Cardiac fibroblast (primary cell): ENCODE measurements around the gene MYD88.

DNA sequence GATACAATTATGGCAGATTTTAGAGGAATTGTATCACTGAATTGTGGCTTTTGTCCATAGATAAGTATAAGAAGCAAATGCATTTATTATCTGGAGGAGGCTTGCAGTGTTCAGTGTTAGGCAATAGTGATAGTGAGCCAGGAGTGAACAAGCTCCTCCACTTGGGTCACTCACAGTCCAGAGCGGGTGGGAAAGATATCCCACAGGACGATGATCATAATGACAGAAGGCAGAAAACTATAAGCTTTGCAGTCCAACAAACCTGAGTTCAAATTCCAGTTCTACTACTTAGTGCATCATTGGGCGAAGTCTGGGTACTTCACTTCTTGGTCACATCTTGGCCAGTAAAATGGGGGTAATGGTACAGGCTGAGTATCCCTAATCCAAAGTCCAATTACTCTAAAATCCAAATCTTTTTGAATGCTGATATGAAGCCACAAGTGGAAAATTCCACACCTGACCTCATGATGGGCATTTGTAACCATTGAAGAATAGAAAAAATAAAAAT is 63.9 kb upstream of the VILL start:
- RRBS = no CpG with 5 or more reads among the region's 3 CpGs

- RRBS = no CpG with 5 or more reads among the region's 8 CpGs
Measured at GRCh38 chr3:37956934-37957855, 33.4 kb upstream of the VILL start.

DNA sequence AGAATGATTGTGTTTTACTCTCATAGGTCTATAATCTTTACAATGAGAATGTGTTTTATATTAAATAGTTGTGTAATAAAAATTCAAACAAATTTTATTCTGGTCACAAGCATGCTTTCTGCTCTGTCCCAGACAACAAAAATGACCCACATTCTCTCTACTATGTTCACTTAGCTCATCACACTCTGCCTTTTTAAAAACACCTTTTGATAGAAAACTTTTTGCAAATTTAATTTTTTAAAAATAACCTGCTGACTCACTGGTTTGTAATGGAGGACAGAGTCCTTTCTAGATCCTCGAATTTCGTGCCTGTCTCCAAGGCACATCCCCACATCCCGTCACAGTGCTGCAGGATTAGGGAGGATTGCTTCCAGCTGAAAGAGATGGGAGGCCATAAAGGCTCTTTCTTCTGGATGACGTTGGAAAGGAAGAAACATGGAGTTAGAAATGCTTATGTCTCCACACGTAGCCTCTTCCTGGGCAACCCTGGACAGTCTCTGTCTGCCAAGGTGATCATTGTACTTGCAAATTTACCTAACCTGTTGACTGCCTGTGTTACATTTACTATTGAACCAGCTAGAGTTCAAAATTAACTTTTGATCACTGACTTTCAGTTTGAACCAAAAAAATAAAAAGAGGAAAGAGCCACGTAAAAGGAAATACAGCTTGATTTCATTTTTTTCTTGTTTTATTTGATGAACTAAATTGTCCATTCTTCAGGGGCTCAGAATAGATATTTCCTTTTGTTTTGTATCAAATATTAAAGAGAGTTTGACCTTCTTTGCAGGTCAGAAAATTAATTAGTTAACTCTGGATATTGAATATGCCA is 27.6 kb upstream of the VILL start:
- RRBS = no CpG with 5 or more reads among the region's 6 CpGs

- RRBS = no CpG with 5 or more reads among the region's 11 CpGs
Measured at GRCh38 chr3:37990974-37991866, 634 bp downstream of the VILL start.

- RRBS = no CpG with 5 or more reads among the region's 13 CpGs
Measured at GRCh38 chr3:37991867-37992595, 1.4 kb downstream of the VILL start.

- RRBS = no CpG with 5 or more reads among the region's 4 CpGs
Measured at GRCh38 chr3:37992596-37993193, 2.1 kb downstream of the VILL start.

DNA sequence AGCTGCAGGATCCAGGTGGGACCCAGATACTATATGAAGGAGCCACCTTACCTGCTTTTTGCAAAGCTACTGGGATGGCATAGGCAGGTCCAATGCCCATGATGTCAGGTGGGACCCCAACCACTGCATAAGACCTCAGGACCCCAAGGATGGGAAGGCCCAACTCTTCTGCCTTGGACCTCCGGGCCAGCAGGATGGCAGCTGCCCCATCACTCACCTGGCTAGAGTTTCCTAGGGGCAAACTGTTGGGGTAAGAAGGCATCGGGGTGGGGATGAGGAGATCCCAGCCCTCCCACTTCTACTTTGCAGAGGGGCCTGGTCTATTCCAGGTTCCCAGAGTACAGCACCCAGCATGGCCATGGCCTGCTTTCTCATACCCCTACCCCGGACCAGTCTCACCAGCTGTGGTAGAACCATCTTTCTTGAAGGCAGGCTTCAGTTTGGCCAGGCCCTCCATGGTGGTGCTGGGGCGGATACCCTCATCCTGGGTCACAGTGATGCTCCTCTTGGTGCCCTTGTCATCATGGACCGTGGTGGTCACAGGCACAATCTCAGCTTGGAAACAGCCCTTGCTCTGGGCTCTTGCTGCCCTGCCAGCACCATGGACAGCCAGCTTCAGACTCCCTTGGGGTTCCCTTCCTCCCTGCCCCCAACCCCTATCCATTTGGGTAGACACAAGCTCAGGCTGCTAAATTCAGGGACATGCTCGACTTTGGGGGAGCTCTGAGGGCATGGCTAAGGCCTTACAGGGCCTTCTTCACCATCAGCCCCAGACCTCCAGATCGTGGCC is 10.6 kb downstream of the ACAA1 start:
- RRBS = no CpG with 5 or more reads among the region's 7 CpGs

GRCh38 chr3:38133457-38134447 is 3.2 kb downstream of the ACAA1 start:
- RRBS = no CpG with 5 or more reads among the region's 11 CpGs

DNA sequence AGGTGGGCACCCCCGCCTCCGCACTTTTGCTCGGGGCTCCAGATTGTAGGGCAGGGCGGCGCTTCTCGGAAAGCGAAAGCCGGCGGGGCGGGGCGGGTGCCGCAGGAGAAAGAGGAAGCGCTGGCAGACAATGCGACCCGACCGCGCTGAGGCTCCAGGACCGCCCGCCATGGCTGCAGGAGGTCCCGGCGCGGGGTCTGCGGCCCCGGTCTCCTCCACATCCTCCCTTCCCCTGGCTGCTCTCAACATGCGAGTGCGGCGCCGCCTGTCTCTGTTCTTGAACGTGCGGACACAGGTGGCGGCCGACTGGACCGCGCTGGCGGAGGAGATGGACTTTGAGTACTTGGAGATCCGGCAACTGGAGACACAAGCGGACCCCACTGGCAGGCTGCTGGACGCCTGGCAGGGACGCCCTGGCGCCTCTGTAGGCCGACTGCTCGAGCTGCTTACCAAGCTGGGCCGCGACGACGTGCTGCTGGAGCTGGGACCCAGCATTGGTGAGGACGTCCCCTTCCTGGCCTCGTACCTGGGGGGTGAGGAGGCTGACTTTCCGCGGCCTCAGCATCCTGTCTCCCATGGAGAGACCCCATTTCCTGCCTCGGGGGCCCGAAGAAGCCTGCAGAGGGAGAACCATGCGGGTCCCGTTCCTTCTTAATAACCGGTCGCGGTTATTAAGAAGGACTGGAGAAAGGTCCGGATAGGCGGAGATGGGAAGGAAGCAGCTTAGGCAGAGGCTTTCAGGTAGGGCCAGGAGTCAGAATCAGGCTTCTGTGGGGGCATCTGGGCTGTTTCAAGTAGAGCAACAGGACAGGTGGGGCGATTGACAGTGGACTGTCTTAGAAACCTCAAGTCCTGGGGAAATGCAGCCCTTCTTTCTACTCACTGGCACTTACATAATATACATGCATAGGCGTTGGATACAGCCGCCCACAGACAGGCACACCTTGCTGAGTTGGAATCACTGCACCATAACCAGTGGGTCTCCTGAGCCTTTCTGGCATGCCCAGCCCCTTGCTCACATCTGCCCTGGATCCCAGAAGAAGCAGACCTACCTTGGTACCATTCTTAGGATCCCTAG is at the start of gene MYD88:
MYD88 (plus strand) TSS at position 130 of the 1,078 bp plus-strand sequence.
- RRBS = no CpG with 5 or more reads among the region's 62 CpGs

- RRBS = no CpG with 5 or more reads among the region's 58 CpGs
Measured at GRCh38 chr3:38164276-38165330, 734 bp upstream of the OXSR1 start.

- RRBS = no CpG with 5 or more reads among the region's 10 CpGs
Measured at GRCh38 chr3:38453007-38453443, 665 bp upstream of the ACVR2B start.

DNA sequence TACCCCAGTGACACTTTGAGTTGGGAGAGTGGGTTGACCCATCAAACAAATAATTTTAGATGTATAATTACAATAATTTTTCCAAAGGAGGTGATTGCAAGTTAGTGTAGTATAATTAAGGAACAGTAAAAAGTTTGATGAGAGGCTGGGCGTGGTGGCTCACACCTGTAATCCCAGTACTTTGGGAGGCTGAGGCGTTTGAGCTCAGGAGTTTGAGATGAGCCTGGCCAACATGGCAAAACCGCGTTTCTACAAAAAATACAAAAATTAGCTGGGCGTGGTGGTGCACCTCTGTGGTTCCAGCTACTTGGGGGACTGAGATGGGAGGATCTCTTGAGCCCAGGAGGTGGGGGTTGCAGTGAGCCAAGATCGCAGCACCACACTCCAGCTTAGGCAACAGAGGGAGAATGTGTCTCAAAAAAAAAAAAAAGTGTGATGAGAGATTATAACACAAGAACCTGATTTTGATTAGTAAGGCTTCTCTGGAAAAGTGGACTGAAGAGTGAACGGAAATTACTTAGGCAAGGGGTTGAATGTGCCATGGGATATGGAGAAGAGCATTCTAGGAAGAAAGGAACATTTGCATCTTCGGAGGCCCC is 2.1 kb downstream of the EXOG start:
- RRBS = no CpG with 5 or more reads among the region's 8 CpGs

DNA sequence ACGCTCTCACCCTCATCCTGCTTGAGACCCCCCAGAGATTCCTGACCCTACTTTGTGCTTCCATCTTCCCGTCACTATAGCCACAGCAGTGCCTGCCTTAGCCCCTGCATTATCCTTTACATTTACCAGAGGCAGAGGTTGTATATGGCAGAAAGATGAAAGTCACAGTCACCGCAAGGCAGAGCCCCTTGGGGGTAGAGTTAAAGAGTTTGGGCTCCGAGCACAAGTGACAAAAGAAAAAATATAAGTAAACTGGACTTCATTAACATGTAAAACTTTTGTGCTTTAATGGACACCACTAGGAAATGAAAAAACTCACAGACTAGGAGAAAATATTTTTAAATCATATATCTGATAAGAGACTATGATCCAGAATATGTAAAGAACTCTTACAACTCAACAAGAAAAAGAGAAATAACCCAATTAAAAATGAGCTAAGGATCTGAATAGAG is 56.6 kb downstream of the EXOG start:
- RRBS = no CpG with 5 or more reads among the region's 4 CpGs

DNA sequence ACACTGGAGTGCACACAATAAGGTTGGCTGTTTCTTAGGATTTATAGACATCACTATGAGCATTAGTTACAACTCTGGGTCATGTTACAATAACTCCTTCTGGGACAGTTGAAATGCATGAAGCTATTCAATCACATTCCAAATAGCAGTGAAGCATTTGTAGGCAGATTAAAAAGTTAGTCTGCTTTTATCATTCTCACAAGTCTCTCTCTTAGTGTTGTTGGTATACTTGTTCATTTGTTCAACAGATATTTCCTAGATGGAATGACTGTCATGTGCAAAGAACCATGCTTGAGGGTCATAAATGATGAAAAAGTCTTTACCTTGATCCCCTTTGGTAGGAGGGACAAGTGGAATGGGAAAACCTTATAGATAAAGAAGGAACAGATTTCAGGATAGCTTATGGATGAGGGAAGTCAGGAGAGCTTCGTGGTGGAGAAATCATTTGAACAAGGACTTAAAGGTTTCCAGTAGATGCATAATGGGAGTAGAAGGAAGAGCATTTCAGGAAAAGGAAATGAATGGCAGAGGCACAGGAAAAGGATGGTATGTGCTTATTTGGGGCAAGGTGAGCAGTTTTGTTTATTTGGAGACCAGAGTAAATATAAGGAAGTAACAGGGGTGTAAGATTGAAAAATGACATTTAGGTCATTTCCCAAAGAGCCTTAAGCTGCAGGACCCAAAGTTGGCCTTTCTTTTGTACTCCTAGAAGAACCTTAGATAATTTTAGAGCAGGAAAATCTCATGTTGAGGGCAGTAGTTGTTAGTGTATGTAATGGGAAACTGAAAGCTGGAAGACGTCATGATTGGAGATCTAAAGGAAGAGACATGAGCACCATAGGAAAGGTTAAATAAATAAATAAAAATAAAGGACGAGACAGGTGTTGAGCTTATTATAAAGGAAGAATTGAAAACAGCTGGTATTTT is 26.9 kb downstream of the GORASP1 start:
- RRBS = no CpG with 5 or more reads among the region's 3 CpGs

DNA sequence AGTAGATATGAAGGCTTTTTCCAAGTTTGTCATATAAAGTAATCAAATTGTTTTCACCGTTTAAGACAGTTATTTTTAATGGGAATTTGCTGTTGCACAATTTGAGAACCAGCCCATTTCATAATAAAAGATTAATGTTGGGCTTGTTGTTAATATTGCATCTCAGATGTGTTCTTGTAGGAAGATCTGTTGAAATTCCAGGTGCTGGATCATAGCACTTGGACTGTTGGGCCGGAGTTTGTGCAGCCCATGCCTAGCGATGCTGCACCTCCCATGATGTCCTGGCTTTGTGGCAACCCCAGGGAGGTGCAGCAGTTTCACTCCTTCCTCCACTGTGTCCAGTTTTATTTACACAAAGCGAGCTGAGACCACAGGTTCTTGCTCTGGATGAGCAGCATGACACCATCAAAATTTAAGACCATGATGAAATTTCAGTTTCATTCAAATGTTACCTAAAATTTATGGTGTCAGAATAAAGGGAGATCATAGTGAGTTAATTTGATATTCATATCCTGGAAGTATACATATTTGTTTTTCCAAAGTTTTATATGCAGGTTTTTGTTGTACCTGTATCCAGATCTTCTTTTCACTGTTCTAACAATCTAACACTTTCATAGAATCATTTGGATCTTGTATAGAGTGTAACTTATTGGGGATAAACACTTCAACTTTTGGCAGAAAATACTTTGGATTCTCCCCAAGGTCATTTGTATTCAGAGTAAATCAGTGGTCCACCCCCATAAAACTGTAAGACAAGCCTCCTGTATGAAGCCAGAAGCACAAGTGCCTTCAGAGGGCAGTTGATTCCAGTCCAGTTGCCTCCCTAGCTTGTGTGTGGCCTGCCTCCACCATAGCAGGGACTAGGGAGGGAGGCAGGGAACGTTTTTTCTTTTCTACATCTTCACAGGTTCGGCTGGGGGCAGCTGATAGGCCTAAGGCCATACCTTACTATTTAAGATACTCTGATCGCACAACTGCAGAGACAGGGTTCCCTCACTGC is 12.0 kb downstream of the GORASP1 start:
- RRBS = no CpG with 5 or more reads among the region's 7 CpGs

- RRBS = no CpG with 5 or more reads among the region's 12 CpGs
Measured at GRCh38 chr3:39100247-39100912, 7.0 kb downstream of the GORASP1 start.

DNA sequence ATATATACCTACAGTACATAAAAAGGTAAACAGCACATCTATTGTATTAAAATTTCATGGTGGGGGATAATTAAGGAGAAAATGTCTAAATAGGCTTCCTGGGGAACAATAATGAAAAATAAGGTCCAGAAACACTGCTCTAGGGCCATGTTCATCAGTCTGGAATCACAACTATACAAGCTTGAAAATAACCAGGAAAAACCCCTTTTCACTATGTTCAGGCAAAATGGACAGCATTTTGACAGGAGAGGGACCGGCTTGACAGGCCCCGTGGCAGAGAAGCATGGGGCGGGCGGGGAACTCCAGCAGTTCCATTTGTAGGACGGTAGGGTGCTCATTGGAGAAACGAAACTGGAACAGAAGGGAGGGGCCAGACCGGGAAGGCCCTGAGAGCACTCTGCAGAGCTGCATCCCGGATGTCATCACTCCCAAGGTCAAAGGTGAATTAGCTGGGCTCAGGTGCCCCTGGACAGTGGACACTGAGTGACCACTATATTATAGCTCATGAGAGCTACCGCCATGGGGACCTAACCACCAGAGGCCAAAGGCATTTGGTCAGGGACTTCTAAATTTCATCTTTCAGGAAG is 7.4 kb downstream of the CSRNP1 start:
- RRBS = no CpG with 5 or more reads among the region's 9 CpGs

DNA sequence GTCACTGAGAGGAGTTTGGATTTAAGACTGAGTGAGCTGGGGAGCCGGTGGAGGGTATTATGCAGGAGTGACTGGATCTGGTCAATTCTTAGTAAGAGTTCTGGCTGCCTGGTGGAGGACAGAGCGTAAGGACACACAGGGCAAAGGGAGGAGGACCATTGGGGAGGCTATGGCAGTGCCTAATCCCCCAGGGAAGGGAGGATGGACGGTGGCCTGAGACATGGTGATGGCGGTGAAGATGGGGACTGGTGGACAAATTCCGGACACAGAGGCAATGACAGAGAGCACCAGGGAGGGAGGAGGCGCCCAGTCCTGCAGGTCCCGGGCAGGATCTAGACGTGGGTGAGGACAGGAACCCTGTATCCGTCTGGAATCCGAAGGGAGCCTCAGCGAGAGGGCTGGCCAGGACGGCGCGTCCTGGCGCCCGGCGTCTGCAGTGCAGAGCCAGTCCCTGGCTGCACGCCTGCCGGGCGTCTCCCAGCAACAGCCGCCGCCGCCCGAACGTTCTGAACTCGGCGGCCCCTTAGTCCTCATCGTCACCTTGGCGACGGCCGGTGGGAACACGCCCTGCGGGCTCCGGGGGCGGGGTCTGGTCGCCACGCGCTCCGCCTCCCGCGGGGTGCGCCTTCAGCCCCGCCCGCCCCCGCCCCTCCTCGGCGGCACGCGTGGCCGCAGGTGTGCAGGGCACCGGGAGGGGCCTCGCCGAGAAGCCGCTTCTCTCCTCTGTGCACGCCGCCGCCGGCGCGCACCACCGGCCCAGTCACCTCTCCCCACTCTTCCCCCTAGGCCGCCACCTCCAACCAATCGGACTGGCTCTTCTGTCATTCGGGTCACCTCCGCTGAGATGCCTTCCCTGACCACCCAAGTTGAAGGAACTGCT is 11.7 kb downstream of the XIRP1 start:
- RRBS = 1% methylated on average over 25 of the region's 65 CpGs

DNA sequence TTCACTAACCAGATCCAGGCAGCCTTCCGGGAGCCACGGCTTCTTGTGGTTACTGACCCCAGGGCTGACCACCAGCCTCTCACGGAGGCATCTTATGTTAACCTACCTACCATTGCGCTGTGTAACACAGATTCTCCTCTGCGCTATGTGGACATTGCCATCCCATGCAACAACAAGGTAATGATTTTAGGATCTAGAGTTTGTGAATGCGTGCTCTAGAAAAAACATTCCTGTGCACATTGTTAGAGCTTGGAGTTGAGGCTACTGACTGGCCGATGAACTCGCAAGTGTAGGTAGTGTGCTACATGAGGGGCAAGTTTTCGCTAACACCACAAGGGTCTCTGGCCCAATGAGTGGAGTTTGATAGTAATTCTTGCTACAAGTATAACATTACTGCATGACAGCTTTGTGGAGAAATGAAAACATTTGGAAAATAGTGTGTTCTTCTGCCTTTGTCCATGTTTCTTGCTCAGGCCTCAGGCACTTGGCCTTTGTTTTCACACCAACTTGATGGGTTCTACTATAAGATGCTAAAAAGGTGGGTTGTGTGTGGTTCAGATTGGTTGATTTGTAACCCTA is 4.4 kb downstream of the RPSA start:
- RRBS = no CpG with 5 or more reads among the region's 9 CpGs